Measurements from ENCODE around the gene ZKSCAN1.

DNA sequence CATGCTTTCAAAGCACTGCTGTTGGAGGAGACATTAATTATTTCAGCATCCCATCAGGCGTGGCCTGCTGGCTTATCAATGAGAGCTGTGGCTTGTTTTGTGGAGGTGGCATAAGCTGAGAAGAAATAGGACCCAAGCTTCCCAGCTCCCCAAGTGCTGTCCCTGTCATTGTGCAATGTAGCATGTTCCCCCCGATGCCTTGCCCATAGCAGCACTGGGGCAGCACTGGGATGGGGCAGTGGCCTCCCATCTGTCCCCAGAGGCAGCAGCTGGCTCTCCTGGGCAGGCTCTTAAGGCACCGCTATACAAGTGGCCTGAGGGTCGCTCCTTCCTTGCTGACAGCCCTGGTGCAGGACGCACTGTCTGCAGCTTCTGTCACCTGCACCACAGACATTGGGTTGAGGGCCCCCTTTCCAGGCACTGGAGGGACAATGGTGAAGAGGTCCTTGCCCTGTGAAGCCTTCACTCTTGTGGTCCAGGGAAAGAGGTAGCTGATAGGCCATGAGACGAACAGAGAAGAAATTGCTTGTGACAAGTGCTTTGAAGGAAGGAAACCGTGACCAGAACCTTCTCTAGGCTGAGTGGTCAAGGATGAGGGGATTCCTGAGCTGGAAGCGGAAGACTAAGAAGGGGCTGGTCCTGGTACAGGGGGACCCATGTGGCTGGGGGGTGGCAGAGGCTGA is 10.6 kb downstream of the CPSF4 start:
- PRO-cap, result no peak
- RAMPAGE, long total RNA, 4 experiments, result no peak in any of the 4 experiments

- PRO-cap, result no peak
- RAMPAGE, long total RNA, 4 experiments, result no peak in any of the 4 experiments
These were observed 532 bp downstream of the ZSCAN25 start for GRCh38 chr7:99617130-99617825.

GRCh38 chr7:99649402-99649840 is 30.4 kb downstream of the CYP3A5 start:
- PRO-cap, result no peak
- RAMPAGE, long total RNA, 4 experiments, result no peak in any of the 4 experiments

- PRO-cap, result no peak
- RAMPAGE, long total RNA, 4 experiments, result start-site peak on the minus strand in 1 of 4 experiments, at chr7:99650194-99650198 at its widest, 41 reads per replicate
These were observed 29.7 kb downstream of the CYP3A5 start for GRCh38 chr7:99650088-99650424.

DNA sequence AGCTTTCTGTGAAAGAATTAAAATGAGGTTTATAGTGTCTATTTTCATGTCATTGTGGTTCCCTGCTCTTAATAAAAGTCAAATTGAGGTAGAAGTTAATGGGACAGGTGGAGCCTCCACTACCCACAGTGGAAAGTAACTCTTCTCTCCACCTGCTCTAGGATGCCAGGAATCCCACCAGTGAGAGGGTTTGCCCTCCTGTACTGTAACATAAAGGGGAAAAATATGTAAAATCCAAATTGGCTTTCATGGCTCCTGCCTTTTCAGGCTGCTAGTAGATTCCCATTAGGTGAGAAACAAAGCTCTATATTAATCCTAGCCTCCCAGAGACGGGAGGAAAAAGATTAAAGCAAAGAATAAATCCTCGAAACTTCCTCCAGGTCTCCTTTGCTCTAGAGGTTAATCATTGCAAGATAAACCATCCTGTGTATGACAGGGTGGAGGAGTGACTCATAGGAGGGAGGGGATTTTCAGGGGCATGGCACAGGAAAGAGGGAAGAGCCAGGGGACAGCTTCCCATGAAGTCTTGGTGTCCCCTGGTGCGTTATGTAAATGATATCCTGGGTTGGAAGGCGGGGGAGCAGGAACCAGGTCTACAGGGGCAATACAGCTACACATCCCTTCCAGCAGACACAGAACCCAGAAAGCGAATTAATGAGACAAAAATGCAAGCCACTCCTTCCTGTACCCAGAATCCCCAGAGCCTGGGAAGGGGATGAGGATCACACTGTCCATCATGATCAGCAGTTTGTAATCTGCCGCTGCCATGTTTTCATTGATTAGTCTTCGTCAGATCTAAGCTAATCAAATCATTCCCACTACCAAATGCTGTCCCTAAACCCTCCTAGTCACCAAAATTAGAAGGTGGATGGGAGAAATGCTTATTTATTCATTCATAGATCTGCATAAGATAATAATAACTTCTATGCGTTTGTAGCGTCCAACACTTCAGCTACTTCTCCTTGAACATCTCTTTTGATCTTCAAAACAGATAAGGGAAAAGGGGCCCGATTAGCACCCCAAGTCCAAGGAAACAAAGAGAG is 712 bp downstream of the CYP3A5 start:
- PRO-cap, result bidirectional peak, plus-strand start at position 484 of the sequence, minus-strand start at position 389 of the sequence
- RAMPAGE, long total RNA, 4 experiments, result no peak in any of the 4 experiments

DNA sequence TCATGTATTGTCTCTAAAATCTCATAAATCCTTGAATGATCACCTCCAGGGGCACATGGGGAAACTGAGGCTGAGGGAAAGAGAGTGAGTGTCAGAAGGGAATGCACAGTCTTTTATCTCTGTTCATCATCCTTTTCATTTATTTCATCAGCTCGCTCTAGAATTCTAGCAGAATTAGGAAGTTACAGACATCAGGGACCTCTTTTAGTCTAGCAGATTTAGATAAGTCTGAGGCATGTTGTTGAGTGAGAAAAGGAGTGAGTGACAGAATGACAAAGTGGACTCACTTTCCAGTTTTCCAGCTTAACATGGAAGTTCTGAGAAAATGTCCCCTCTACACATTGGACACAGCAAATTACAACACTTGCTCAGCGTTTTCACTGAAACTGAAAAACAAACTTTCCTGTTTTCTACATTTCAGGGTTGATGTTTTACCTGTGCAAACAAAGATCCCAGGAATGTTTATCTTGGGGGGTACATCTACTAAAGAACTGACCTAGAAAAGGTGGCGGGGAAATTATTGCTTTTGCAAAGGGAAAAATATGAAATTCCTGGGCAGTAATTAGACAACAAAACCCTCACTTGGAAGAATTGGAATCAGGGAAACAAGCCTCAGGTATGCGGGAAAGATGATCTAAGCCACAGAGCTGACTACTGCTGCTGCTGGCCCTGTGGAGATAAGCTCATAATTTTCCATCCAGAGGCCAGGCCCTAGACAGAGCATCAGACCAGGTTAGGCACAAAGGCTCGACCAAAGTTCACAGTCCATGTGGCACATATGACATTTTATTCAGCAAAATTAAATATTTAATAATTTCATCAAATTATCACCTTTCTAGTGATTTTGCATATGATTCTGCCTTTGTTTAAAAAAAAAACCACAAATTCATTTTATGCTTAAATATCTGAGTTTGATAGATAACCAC is 14.6 kb upstream of the CYP3A5 start:
- PRO-cap, result no peak
- RAMPAGE, long total RNA, 4 experiments, result no peak in any of the 4 experiments

- PRO-cap, result no peak
- RAMPAGE, long total RNA, 4 experiments, result no peak in any of the 4 experiments
These were observed 5.1 kb downstream of the CYP3A7 start for GRCh38 chr7:99730015-99730216.

GRCh38 chr7:99823436-99823636 is 4.5 kb upstream of the CYP3A43 start:
- PRO-cap, result no peak
- RAMPAGE, long total RNA, 4 experiments, result no peak in any of the 4 experiments

DNA sequence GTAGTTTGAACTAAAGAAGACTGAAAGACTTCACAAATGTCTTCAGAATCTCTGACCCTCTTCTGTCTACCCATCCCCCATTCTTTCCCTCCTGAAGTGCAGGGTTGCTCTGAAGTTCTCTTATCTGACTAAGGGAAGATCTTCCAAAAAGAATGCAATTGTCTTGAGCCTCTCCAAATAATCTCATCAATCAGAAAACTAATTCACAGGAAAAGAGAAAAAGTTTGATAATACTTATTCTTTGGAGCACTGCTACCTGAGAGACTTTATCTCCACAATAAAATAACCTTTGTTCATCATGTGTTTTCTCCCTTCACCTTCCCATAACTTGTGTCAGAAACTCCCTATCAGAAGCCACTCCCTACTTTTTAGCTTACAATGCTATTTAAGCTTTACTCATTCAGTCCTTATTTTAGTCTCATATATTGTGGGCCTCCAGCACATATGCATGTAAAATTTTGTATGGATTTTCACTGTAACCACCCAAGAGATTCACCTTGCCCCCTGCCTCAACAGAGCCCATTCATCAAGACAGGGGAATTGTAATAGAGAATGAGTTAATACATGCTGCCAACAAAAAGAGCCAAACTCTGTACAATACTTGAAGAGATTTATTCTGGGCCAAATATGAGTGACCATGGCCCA is 1.0 kb downstream of the CYP3A43 start:
- PRO-cap, result no peak
- RAMPAGE, long total RNA, 4 experiments, result no peak in any of the 4 experiments

DNA sequence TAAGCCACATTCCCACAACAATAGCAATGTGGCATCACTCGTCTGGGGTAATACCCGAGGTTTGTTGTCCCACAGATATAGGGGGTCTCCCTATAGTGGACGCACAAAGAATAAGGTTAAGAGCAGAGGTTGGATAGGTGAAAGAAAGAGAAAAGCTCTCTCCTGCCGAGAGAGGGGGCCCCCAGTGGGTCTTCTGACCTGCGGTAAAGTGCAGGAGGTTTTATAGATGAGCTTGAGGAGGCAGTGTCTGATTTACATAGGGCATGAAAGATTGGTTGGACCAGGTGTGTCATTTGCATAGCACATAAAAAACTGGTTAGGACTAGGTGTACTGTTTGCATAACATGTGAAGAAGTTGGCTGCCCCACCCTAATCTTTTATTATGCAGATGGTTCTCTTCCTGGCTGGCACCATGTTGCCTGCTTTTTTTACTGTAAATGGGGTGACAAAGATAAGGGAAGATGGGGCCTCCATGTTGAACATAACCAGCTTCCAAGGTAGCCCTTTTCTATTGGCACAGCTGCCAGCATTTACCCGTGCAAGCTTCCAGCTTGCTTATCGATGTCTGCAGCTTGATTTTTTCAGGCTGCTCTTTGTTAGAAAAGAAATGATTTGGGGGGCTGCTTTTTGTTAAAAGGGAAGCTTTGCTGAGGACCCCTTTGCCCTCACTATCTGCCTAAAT is 11.9 kb downstream of the CYP3A43 start:
- PRO-cap, result bidirectional peak, plus-strand start at position 387 of the sequence, minus-strand start at position 195 of the sequence
- RAMPAGE, long total RNA, 4 experiments, result no peak in any of the 4 experiments

DNA sequence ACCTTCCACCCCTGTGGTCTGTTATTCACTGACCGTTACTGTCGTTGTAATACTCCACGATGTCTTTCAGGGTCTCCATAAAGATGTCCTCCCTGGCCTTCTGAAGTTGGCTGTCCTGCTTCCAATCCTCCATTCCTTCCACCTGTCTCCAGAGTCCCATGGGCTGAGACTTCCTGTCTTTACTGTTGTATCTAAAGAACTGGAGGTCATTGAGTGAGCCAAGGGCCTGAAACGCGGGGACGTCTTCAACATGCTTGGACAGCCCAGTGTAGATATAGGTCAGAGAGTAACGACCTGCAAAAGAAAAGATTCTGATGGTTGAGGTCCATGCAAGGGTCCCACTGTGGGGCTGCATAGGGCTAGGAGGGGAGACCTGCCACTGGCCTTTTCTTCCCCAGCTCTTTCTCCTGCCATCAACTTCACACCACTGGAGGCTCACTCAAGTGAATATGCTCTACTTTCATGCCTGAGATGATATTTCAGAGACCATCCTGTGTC is 4.1 kb downstream of the AZGP1 start:
- PRO-cap, result no peak
- RAMPAGE, long total RNA, 4 experiments, result no peak in any of the 4 experiments

- PRO-cap, result bidirectional peak, plus-strand start at chr7:100015603, minus-strand start at chr7:100015506
- RAMPAGE, long total RNA, 4 experiments, result start-site peak on the plus strand in 4 of 4 experiments, at chr7:100015596-100015647 at its widest, 17 to 415 reads per replicate
These were observed at the start of gene ZKSCAN1 for GRCh38 chr7:100015112-100015743. TSS of gene ZKSCAN1 (plus strand) at chr7:100015596.

GRCh38 chr7:100208883-100209795 is 10.6 kb upstream of the PVRIG start:
- PRO-cap, result no peak
- RAMPAGE, long total RNA, 4 experiments, result no peak in any of the 4 experiments

GRCh38 chr7:100271543-100272468 is 35.7 kb upstream of the SPDYE3 start:
- PRO-cap, result bidirectional peak, plus-strand start at chr7:100272292, minus-strand start at chr7:100272201
- RAMPAGE, long total RNA, 4 experiments, result no peak in any of the 4 experiments

DNA sequence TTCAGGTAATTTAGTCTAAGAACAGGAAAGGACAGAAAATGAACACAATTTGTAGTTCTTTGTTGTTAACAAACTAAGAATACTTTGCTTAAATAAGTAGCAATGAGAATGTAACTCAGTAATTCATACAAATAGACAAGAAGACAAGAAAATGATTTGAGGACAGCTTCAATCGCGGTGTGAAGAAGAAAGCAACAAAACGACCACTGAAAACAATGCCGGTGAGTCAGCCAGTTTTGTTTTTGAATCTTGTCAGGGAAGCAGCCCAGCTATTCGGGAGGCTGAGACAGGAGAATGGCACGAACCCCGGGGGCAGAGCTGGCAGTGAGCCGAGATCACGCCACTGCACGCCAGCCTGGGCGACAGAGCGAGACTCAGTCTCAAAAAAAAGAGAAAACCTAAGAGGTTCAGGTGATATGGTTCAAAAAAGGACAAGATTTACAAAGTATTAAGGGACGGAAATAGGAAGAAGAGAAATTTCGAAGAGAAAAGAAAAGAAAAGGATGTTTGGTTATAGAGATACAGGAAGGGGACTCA is 19.8 kb upstream of the PILRB start:
- PRO-cap, result no peak
- RAMPAGE, long total RNA, 4 experiments, result no peak in any of the 4 experiments

DNA sequence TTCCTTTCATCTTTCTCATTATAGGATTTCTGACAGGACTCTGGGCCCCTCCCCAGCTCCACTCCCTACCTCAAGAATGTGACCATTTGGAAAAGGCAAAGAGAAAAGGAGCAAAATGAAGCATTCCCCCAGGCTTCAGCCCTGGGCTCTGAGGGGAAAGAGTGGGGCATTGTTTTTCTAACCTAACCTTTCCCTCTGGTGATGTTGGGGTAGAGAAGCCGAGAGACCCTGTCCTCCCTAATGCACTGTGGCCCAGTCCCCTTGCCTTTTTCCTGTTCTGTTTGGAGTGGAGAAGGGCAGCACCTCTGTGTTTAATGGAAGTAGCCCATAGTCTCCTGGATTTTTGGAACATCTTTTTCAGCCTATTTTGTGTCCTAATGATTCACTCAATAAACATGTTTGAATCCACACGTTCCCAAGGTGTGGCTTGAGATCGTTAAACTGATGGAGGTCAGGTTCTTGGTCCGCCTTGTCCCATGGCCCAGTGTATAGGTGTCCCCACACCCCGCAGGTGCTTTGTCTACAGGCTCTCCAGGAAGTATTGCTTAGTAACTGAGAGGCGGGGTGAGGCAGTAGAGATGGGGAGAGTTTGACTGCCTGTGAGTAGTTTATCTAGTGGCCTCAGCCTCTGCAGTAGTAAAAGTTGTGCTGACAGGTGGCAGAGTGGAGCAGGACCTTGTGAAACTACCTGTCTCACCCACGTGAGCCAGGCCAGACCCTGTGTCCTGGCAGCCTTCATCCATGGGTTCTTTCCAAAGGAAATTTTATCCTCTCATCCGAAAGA is 16.8 kb upstream of the PILRB start:
- PRO-cap, result no peak
- RAMPAGE, long total RNA, 4 experiments, result no peak in any of the 4 experiments

- PRO-cap, result no peak
- RAMPAGE, long total RNA, 4 experiments, result no peak in any of the 4 experiments
These were observed 5.7 kb upstream of the PILRB start for GRCh38 chr7:100352168-100352721.

DNA sequence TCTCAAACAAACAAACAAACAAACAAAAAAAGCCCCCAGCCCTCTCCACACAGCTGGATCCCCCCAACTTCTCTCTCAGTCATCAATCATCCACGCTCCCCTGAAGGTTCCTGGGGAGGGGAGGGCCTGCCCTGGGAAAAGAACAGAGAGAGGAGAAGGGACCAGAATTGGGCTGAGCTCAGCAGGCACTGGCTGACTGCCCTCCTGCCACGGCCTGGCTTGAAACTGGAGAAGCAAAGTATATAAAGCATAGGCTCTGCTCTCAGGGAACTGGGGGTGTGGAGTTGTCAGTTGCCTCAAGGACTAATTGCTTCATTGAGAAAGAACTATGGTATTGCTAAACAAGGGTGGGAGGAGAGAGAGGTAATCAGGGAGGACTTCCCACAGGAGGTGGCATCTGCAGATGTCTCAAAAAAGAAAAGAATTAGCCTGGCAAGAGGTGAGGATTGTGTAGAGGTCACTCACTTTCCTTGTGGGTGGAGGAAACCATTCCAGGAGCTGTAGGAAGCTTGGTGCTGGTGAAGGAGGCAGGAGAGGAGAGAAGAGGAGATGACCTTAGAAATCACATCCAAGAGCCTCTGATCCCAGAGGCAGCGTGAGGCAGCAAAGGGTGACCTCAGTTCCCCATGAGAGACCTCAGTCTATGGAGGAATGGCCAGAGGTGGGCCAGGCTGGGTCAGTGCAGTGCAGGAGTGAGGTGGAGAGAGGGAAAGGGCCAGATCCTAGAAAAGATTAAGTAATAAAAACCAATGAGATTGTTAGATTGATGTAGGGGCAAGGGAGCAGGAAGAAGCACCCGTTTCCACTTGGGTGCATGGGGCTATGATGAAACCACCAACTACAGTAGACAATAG is 2.3 kb downstream of the PILRB start:
- PRO-cap, result no peak
- RAMPAGE, long total RNA, 4 experiments, result no peak in any of the 4 experiments

DNA sequence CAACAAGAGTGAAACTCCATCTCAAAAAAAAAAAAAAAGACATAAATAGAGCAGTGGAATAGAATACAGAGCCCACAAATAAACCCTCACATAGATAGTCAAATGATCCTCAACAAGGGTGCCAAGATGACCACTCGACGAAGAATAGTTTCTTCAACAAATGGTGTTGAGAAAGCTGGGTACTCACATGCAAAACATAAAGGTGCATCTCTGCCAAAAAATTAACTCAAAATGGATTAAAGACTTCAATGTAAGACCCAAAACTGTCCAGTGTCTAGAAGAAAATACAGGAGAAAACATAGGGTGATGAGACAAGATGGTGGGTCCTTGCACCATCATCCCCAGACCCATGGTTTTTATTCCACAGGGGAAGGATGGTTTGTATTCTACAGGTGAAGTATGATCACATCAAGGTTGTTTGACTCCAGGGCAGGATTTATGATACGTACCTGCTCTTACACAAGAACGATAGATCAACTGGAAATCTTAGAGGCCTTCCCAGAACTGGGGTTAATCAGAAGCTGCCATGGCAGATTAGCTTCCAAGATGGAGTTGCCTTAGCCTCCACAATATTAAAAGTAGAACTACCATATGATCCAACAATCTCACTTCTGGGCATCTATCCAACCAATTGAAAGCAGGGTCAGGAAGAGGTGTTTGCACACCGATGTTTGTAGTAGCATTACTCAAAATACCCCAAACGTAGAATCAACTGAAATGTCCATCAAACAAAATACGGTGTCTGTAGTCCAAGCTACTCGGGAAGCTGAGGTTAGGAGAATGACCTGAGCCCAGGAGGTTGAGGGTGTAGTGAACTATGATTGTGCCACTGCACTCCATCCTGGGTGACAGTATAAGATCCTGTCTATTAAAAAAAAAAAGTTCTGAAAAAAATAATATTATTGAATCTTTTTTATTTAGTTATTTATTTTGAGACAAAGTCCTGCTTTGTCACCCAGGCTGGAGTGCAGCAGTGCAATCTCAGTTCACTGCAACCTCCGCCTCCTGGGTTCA is 6.5 kb downstream of the PILRB start:
- PRO-cap, result no peak
- RAMPAGE, long total RNA, 4 experiments, result no peak in any of the 4 experiments

GRCh38 chr7:100367005-100367997 is 6.0 kb upstream of the PILRA start:
- PRO-cap, result no peak
- RAMPAGE, long total RNA, 4 experiments, result no peak in any of the 4 experiments